HGPS cell (cell line): ENCODE measurements around the gene RPL12.

- RRBS: no CpG with 5 or more reads among the region's 6 CpGs
Measured at GRCh38 chr9:125749056-125749967, 2.1 kb downstream of the PBX3 start.

DNA sequence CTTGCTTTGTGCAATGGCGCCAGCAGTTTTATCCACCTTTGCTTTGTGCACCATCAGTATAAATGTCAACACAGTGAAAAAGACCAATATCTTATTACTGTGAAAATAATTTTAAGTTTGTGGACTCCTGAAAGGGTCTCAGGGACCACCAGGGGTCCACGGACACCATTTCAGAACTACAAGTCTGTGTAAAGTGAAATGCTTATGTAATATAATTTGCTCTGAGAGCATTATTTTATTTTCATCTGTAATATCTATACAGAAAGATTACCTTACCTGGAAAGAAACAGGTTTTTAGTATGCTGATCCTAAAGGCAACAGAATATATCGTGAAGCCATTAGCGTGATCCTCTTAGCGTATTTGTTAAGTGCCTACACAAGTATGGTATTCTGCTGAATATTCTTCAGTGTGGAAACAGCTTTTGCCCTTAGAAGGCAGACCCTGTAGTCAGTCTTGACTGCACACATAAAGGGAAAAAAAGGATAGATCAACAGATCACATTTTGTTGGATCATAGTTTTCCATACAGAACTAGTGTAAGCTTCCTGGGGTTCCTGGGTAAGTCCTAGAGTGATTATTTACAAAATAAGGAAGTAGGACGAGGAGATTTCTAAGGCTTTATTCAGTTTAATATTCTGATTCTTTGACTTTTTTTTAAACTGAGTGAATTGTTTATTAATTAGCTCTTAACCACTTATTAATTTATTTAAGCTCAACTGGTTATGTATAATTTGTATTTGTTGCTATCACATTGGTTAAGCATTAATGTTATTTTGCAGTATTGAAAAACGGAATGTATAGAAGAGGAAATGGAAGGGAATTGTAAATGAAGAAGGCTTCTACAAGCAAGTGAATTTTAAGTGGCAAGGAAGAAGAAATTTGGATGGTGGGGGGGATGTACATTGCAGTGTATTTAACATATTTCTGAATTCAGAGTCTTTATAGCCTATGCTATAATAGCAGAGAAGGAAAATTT lies 22.3 kb downstream of the PBX3 start:
- RRBS: no CpG with 5 or more reads among the region's 7 CpGs

- RRBS: no CpG with 5 or more reads among the region's 24 CpGs
Measured at GRCh38 chr9:125888819-125889488, 141.8 kb downstream of the PBX3 start.

DNA sequence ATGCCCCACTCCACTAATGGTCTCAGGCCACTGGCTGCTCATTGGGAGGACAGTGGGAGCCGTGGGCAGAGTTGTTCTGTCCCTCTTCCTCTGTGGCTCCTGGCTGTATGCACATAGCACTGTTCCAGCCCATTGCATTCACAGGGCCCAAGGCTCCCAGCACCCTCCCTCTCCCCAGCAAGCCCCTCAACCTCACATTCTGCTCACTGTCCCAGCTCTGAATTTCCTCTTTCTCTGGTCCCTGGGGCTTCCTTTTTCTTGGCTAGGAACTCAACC lies 17.2 kb upstream of the MVB12B start:
- RRBS: no CpG with 5 or more reads among the region's 1 CpG

DNA sequence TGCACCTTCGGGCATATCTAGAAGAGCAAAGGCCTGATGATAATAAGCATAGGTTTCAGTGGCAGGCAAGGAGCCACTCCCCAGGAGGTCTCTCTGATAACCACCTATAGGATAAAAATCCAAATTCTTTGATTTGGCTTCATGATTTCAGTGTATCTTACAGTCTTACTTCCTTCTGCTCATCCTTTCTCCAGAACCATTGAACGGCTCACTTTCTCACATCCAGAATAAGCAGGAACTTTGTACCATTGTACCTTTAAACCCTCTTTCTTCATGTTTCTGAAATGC lies 18.8 kb downstream of the MVB12B start:
- RRBS: no CpG with 5 or more reads among the region's 2 CpGs

DNA sequence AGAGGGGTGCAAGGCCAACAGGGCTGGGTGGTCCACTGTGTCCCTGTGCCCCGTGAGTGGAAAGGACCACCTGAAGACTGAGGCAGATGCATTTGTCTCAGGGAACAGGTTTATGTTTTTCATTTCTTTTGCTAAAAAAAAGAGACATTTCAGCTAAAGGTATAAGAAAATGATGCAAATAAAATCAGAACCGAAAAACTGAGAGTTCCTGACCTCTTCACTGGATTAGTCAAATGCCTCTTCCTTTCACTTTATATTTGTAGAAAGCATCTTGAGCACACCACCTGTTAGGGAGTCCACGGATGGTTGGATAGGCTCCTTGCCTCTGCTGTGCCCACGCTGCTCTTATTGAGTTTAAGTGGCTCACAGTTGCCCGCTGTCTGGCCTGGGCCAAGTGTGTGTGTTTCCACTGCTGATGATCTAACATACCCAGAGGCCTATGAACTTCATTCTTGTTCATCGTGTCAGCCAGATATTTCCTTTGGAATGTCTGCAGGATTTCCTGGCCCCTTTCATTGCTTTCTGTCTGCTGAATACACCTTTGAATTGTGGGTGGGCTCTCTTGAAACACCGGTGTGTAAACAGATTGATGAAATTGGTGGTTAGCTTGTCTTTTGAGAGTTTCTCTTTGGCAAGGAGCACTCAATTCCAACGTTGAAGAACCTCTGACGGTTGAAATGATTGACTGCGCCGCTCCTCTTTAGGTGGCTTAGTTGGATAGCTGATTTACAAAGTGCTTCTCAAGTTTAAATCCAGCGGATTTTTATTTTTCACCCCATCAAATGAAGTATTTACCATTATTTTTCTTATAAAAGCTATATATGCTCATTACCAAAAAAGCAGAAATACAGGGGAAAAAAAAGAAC lies 46.6 kb downstream of the MVB12B start:
- RRBS: no CpG with 5 or more reads among the region's 12 CpGs

DNA sequence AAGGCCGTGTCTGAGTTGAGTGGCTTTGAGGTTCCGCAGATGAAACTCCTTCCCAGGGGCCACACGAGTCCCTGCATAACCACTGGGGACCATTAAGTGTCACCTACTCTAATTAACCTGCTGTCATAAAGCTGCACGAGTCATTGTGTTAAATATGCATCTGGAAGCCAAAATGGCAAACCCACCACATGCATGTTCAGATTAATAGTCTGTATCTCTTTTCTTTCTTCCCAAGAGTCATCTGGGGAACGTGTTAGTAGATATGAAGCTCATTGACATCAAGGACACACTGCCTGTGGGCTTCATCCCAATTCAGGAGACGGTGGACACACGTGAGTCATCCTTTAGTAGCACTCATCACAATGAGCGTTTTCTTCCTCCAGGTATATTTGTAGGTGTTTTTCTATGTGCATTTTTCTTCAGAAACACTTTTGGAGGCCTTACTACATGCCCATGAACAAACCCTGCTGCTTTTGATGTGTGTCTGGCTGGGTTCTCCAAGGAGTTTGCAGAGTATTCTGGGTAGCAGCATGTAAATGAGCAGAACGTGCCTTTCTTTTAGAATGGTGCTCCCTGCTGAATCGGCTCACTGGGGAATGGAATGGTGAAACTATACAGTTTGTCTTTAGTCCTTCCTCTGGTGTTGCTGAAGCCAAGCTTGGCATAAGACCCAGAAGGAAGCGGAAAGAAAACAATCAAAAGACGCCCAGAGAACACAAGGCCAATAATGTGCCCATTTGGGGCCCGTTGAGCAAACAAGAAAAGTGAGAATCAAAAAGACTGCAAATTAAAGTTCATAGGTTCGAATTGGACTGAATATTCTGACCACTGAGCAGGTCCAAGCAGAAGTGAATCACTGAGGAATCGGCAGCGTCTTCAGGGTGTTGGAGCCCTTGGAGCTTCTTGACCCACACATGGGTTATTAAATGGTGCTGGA lies 60.0 kb downstream of the MVB12B start:
- RRBS: no CpG with 5 or more reads among the region's 16 CpGs

- RRBS: no CpG with 5 or more reads among the region's 8 CpGs
Measured at GRCh38 chr9:126581944-126582238, 31.8 kb upstream of the LMX1B start.

- RRBS: 18% methylated on average over 2 of the region's 21 CpGs
Measured at GRCh38 chr9:126664966-126665555, 51.3 kb downstream of the LMX1B start.

DNA sequence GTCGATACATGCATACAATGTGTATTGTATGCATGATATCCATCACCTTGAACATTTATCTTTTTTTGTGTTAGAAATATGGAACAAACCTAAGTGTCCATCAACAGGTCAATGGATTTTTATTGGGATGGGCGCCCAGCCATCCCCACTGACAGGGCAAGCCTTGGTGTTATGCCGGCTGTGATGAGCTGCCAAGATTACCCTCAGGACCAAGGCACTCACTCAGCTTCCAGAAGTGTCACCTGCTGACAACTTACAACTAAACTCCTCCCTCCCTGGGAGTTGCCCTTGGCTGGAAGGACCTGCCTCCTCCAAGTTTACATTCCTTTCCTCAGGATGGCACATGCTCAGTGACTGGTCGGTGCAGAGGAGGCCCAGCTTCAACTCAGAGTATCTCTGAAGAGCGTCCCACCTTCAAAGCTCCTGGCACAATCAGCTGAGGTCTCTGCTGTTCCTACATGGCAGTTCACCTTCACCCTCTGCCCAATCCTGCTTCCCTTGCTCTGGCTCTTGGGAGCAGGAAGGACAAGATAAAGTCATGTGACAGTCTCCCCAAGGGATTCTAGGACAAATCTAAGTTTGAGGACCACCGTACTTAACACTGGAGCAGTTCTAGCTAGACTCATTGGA lies 52.4 kb upstream of the ZBTB43 start:
- RRBS: no CpG with 5 or more reads among the region's 6 CpGs

GRCh38 chr9:126860947-126861656 lies 663 bp downstream of the ZBTB34 start:
- RRBS: 2% methylated on average over 13 of the region's 44 CpGs

DNA sequence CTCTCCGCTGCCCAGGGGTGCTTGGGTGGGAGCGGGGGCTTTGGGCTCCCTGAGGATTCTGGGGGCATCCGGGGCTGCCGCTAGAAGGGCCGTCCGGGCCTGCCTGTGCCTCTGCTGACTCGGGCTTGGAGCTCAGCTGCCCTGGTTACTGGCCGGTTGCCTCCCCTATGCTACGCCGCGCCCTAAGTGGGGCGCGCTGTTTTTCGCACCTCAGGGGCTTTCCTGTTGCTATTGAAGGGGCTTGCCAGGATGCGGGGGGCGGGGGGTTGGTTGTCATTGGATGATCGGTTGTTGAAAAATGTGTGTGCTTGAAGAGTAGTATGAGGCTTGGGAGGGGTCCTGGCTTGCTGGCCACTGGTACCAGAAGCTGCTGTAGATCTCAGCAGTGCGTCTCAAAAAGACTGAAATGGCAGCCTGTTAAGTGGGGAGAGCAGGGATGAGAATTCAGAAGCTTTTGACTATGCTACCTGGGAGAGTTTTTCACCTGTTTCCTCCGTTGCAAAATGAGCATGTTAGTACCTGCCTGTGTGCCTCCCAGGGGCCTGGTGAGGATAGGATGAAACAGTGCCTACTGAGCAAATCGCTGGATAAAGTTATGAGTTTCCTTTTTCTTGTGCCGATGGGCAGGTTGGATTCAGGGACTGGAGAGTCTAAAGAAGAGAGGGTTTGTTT lies 1.1 kb downstream of the RALGPS1 start:
- RRBS: 8% methylated on average over 3 of the region's 21 CpGs

DNA sequence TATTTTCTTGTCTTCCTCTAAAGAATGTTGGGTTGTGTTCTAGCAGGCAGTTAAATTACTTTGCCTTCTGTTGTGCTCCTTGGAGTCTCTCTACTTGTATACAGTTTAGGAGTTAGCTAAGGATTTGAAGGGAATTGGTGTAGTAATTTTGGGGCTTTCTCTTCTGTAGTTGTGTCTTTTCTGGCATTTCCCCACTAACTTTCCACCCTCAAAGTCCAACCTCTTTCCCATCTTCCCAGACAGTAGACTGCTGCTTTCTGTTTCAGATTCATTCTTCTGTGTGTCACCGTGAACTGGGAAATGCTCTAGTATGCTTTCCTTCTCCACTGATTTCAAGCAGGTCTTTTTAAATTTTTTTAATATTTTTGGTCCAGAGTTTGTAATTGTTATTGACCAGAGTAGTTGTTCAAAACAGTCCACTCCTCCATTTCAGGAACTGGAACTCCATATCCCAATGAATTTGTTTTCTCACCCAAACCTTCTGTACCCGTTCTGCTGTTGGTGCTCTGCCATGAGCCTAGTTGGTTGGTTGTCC lies 4.6 kb upstream of the ANGPTL2 start:
- RRBS: no CpG with 5 or more reads among the region's 2 CpGs

DNA sequence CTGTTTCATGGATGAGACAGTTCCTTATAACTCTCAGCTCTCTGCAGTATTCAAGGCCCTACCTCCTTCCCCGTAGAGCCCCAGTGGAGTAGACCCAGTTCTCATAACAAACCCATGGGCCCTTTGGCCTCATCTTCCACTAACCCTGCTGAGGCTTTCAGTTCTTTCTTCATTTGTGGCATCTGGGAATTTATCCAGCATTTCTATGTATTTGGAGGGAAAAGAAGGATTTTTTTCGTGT lies 46.7 kb upstream of the ANGPTL2 start:
- RRBS: no CpG with 5 or more reads among the region's 2 CpGs

GRCh38 chr9:127199125-127199916 lies 65.3 kb upstream of the GARNL3 start:
- RRBS: no CpG with 5 or more reads among the region's 18 CpGs

DNA sequence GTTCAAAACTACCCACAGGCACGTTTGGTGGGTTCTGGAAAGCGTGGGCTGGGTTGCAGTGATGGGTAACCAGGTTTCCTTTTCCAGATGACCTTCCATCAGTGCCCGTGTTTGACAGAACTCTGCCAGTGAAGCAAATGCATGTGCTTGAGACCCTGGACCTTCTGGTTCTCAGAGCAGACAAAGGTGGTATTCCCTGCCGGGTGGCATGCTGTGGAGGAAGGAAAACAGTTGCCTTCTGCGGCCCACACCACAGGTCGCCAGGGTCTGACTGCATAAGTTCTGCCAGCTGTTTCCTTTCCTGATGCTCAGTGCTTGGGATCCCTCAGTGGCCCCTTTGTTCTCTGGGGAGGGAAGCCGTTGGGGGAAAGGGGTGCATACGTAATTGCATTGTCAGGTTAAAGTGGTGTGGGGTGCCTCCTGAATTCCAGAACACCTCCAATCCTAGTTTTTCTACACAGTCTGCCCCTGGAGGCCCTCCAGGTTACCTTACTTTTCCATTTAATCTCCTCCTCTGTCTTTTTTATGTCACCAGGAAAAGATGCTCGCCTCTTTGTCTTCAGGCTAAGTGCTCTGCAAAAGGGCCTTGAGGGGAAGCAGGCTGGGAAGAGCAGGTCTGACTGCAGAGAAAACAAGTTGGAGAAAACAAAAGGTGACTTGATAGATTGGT lies 43.1 kb upstream of the SLC2A8 start:
- RRBS: no CpG with 5 or more reads among the region's 9 CpGs

GRCh38 chr9:127450353-127451177 lies 641 bp downstream of the RPL12 start:
- RRBS: 1% methylated on average over 22 of the region's 42 CpGs

DNA sequence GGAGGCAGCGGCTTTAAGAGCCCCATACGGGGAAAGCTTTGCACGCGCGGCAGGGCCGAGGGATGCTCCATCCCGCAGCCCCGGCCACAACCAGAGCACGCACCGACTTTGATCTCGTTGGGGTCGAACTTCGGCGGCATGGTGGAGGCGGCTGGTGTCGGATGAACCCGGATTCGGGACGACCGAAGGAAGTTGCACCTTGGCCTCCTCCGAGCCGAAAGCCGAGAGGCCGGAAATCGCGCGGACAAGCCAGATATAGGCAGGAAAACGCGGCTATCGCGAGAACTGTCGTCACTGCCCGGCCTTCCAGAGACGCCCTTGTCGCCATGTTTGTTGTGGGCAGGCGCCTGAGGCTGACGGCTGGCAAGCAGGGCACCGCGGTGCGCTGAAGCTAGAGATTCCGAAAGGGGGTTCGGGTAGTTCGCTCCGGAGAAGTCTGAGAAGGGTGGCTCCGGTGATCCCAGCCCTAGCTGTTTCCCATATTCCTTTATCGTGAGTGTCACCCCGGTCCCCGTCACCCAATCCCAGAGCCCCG lies at the start of gene RPL12:
RPL12 (minus strand) TSS at position 229 of the 535 bp plus-strand sequence.
- RRBS: 2% methylated on average over 23 of the region's 49 CpGs

DNA sequence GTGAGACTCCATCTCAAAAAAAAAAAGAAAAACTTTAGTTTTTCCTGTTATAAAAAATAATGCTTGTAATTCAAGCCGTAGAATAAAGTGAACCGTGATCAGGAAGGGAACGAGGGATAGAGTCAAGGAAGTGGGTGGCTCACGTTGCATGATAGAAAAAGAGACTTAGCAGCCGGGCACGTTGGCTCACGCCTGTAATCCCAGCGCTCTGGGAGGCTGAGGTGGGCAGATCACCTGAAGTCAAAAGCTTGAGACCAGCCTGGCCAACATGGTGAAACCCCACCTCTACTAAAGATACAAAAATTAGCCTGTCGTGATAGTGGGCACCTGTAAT lies 48.6 kb downstream of the LRSAM1 start:
- RRBS: no CpG with 5 or more reads among the region's 9 CpGs

DNA sequence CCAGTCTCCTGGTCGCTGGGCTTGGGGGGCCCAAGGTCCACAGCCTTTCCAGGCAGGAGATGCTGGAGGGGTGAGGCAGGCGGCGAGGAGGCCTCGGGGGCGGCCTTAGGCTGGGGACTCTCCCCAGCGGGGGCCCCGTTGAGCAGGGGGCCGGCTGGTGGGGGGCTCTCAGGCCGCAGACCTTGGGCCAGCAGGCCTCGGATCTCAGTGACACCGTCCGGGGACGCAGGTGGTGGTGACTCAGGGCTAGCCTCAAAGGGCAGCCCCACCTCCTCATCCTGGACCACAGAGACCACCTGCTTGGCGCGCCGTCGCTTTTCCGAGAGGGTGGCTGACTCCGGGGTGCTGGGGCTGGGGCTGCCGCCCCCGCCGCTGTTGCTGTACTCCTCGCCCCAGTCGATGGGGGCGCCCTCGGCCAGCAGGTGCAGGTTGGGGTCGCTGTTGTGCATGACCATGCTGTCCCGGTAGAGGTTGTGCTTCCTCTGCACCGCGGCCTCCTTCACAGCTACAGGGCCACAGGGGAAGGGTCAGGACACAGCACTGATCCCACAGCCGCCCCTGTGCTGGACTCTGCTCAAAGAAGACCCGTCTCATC lies 55.7 kb downstream of the LRSAM1 start:
- RRBS: 80% methylated on average over 7 of the region's 32 CpGs